ENCODE data around the gene DUSP7.

DNA sequence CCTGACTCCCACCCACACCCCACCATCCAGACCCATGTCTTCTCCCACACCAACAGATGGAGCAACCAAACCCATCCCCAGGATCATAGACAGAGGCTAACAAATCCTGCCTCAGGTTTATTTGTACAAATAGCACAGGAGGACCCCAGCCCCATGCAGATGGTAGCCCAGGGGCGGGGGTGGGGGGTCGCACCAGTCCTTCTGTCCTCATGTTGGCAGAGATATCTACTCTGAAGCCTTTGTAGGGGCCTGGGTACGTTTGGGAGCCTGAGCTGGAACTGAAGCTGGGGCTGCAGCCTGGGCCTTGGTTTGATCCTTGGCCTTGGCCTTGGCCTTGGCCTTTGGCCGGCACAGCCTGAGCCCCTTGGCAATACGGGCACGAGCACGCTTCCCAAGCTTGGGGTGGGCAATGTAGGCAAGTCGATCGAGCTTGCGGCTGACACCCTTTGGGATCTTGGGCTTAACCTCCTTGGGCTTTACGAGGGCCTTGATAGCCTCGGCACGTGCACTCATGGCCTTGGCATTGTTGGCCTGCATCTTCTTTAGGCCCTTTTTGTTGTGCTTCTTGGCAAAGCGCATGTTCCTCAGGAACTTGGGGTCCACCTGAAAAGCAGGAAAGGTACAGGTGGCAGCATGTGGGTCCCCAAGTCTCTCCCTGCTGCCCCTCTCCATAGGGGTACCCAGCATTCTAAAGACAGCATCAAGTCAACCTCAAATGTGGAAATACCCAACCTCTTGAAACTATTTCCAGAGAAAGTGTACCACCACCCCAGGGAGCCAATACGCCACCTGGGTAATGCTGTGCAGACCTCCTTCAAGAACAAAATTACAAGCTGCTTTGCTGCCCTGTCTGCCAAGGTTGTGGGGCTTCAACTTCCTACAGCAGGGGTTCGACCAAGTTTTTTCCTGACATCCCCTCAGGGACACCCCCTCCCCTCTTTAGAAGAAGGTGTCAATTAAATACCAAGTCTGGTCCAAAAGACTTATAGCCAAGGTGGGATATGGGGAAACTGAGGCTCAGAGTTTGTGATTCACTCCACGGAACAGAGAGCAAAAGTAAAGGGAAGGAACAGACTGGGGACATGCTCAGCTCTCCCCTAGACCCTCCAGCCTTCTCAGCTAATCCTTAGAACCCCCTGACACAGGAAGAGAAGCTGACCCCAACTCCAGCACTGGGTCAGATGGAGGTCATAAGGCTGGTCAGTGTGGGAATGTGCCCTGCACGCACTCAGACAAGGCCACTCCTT is 1.7 kb downstream of the RPL29 start:
- PRO-cap, result no peak

- PRO-cap, result no peak
These were observed 16.5 kb downstream of the DUSP7 start for GRCh38 chr3:52039785-52040333.

GRCh38 chr3:52052610-52053518 is 3.5 kb downstream of the DUSP7 start:
- PRO-cap, result no peak

DNA sequence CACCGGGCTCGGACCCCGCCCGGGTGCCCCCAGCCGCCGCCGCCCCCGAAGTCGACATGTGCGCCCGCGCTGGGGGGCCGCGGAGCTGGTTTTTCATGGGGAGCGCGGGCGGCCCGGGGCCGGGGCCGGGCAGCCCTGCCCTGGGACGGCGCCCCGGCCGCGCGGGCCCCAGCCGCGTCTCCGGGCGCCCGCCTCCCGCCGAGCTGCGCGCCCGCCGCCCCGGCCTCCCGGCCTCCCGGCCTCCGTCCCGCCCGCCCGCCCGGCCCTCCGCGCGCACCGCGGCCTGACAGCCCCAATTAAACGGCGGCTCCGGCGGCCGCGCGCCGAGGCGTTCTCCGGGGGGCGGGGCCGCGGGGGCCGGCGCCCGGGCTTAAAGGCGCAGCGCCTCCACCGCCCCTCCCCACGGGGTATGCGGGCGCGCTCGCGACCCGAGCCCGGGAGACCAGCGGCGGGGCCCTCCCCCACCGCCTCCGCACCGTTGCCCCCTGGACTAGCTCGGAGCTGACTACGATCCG is at the start of gene DUSP7:
Gene DUSP7 (minus strand): TSS at position 302 of the 515 bp plus-strand sequence.
- PRO-cap, result unidirectional peak, minus-strand start at position 257 of the sequence

DNA sequence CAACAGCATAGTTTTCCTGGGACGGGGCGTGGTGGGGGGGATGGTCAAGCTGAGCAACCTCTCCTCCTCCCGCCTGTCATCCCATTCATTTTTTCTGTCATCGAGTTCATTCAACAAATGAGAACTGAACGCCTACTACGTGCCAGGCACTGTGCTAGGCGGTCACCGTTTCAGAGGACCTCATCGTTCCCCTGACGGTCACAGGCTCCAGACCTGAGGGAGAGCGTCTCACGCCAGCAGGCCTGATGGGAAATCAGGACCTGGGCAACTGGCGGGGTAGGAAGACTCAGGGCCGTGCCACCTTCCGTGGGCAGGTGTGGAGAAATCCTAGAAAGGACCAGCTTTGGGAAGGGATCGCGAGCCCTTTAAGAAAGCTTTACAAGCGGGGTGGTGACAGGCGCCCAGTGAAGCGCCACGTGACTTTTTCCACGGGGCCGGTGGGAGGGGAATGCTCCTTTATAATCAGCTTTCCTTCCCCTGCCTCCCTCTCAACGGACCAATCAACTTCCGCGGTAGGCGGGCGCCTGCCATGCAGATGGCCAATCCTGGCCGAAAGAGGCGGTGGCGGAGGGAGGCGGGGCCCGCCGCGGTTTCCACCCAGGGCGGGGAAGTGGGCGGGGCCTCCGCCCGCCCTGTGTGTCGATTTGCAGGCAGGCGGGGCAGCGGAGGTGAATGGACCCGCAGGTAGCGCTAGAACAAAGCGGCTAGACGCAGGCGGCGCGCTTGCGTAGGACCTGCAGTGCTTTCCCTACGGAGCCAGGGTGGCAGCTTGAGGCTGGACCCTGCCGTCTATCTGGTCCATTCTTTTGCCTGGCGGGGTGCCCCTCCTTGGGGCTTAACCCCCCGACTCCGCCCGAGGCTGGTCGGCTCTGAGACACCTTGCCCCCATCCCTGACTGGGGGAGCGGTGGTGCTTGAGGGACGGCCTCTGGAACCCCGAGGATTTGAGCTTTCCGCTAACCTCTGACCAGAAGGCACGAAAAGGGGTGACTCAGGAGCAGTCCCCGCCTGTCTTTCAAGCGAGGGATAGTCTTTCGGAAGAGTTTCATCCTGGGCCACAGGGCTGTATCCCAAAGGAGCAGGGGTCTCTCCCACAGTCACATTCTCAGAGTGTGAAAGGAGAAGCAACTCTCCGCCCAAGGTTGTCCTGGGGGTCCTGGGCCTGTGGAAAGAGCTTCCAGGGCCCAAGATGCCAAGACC is 937 bp upstream of the DUSP7 start:
- PRO-cap, result no peak

DNA sequence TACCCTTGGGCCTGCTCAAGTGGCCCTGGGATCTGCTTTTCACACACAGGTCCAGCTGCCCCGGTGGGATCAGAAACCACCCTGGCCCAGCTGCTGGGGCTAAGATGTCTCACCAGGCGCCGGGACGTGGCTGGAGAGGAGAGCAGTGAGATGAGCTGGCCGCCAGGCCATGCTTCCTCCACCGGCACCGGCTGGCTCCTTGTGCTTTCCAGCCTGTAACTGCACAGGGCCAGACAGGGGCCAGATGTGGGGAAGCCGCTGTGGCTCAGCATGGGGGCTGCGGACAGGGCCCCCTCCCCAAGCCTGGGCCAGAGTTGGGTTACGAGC is 11.5 kb upstream of the DUSP7 start:
- PRO-cap, result no peak

DNA sequence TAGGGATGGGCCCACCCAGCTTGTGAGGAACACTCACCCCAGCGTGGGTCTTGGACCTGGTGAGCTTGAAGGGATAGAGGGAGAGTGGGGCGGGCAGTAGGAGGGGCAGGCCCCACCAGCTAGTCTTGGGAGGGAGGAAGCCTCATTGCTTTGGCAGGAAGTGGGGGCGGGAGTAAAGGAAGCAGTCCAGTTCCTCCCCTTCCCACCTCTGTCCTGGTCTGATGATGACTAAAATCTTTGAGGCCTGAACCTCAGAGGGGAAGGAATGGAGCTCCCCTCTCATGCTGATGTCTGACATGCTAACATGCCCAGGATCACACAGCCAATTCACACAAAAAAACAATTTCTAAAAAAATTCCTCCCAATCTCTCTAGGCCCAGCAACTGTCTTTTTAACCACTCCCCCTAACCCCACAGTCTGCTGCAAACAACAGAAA is 30.7 kb upstream of the DUSP7 start:
- PRO-cap, result no peak

DNA sequence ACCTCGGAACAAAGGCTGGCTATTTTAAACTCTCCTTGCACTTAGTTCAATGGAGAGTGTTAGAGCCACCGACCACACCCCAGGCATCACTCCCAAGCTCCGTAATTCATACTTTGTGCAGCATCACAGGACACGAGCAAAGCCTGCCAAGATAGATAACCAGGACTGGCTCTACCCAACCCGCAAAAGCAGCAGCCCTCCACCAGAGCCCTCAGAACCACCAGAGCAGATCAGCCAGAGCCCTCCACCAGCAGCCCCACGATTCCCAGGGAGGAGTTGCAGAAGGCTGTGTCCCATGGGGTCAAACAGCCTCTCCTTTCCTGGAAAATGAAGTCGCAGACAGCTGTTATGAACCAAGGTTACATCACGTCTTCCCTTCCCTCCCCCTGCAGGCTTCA is 45.7 kb downstream of the POC1A start:
- PRO-cap, result no peak

- PRO-cap, result no peak
These were observed 44.7 kb downstream of the POC1A start for GRCh38 chr3:52109448-52110047.

GRCh38 chr3:52181427-52181954 is 16.5 kb upstream of the ALAS1 start:
- PRO-cap, result no peak

- PRO-cap, result no peak
These were observed 10.1 kb downstream of the ALAS1 start for GRCh38 chr3:52208044-52208517.

- PRO-cap, result no peak
These were observed 9.1 kb downstream of the PPM1M start for GRCh38 chr3:52254713-52254925.

DNA sequence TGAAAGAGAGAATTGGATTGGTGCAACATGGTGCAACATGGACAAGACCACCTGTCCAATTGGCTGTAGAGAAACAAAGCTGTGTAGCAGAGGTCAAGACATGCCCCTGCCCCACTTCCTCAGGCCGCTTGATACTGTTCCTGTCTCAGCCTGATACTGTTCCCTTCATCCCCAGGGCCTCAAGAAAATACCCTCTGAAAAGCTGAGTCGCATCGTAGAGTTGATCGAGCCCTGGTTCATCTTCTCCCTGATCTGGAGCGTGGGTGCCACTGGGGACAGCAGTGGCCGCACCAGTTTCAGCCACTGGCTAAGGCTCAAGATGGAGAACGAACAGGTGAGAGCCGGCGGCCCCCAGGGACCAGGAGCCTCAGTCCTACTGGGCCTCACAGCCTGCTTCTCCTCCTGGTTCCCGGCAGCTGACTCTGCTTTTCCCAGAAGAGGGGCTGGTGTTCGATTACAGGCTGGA is 39.5 kb downstream of the BAP1 start:
- PRO-cap, result no peak

- PRO-cap, result no peak
These were observed 6.1 kb downstream of the BAP1 start for GRCh38 chr3:52403639-52404182.

GRCh38 chr3:52456055-52457072 is 960 bp downstream of the NISCH start:
- PRO-cap, result no peak

- PRO-cap, result no peak
These were observed 16.8 kb downstream of the NISCH start for GRCh38 chr3:52472215-52472548.

- PRO-cap, result no peak
These were observed 17.0 kb upstream of the STAB1 start for GRCh38 chr3:52477860-52478880.

DNA sequence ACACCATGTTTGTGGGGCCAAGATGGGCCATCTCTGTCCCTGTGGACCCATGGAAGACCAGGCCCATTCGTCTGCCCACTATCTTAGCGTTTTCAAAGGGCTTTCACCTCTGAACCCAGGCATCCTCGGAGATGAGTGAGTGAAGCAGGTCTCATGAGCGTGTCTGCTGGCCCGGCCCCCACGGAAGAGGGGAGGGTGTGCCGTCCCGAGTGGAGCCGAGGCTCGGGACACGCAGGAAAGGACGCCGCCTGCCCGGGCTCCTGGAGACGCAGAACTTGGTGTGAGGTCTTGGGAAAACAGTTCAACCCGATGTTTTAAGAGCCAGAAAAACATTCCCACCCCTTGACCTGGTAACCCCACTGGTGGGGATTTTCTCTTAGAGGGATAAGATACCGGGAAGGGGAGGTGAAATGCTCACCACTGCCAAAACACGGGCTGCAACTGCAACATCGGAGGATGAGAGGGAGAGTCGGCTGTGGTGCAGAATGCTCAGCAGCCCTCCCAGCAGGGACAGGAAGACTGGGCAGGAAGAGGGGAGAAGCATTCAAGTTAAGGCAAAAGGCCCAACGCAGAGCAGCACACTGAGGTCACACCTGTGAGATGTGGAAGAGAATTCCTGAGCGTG is 14.3 kb upstream of the STAB1 start:
- PRO-cap, result no peak

DNA sequence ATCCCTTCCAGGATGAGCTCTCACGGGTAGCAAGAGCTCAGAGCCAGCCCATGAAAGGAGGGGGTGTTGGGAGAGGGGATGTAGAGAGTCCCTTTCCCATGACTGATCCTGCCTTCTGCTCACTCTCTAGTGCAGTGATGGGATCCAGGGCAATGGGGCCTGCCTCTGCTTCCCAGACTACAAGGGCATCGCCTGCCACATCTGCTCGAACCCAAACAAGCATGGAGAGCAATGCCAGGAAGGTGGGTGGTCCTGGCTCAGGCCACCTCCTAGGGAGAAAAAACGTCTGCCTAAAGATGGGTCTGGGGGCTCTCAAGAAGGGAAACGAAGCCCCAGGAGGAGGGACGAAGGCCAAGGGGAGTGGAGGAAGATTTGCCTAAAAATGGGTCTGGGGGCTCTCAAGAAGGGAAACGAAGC is 13.9 kb downstream of the STAB1 start:
- PRO-cap, result no peak

- PRO-cap, result no peak
These were observed 9.2 kb downstream of the NT5DC2 start for GRCh38 chr3:52524378-52524849.